ENCODE measurements around a stretch of chr10.

DNA sequence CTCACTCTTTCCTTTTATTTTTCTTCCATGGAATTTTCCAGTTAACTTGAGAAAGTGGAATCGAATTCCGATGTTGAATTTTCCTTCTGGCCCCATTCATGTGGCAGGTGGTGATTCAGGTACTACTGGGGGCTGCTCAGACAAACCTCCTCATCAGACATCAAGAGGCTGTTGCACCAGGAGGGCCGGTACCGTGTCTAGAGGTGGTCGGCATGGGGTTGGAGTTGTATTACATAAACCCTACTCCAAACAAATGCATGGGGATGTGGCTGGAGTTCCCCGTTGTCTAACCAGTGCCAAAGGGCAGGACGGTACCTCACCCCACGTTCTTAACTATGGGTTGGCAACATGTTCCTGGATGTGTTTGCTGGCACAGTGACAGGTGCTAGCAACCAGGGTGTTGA lies 406 bp upstream of the CYP2E1 start:
- PRO-cap, 7 experiments, result no peak in any of the 7 experiments

GRCh38 chr10:133527590-133528686 lies 775 bp downstream of the CYP2E1 start:
- PRO-cap, 7 experiments, result no peak in any of the 7 experiments

- PRO-cap, 7 experiments, result no peak in any of the 7 experiments
These were observed 15.2 kb downstream of the CYP2E1 start for GRCh38 chr10:133542345-133542708.

Data from T-cell (primary cell).